Measurements from ENCODE around the gene RASGEF1A.

DNA sequence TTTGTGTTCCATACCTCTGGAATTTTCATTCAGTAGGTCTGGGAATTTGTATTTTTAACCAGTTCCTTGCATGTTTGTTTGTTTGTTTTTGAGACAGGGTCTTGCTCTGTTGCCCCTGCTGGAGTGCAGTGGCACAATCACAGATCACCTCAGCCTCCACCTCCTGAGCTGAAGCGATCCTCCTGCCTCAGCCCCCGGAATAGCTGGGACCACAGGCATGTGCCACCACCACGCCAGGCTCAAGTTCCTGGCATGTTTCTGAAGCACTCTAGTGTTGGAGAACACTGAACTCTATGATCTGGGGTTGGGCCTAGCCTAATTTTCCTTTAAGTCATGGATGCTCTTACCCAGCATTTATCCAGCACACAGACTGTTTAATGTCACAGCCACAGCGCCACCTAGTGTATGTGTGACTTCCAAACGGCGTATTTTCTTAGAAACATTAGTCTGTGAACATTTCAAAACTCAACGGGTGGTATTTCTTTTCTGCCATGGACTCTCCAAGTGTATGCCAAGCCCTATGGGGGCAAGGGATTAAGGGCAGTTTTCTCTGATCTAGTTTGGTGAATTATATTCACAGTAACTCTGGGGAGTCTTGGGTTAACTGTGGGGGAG lies 91.7 kb downstream of the CREM start:
- RRBS, result no CpG with 5 or more reads among the region's 7 CpGs

GRCh38 chr10:35313479-35313979 lies 22.8 kb upstream of the CCNY start:
- RRBS, result no CpG with 5 or more reads among the region's 8 CpGs

GRCh38 chr10:35331793-35332433 lies 4.4 kb upstream of the CCNY start:
- RRBS, result no CpG with 5 or more reads among the region's 7 CpGs

- RRBS, result no CpG with 5 or more reads among the region's 3 CpGs
Measured at GRCh38 chr10:35333068-35333851, 3.0 kb upstream of the CCNY start.

GRCh38 chr10:35379159-35379758 lies 43.0 kb downstream of the CCNY start:
- RRBS, result no CpG with 5 or more reads among the region's 6 CpGs

DNA sequence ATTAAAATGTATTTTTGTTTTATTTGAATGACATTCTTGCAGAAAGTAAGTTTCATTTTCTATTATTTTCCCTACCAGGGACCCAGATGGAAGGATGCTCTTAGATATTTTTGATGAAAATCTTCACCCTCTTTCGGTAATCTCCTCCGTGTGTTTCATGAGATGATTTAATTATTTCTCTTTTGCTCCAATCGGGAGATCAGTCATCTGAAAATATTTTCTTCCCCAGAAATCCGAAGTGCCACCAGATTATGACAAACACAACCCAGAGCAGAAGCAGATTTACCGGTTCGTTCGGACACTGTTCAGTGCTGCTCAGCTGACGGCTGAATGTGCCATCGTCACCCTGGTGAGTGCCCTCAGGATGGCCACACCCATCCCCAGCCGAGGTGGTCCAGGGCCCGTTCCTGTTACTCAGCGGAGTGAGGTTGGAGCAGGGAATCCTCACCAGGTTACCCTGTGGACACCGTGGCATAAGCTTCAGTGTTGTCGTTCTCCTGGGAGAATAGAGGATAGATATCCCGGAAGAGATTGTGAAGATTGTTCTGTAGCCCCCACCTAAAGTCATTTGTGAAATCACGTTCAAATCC lies 75.2 kb upstream of the GJD4 start:
- RRBS, result no CpG with 5 or more reads among the region's 16 CpGs

GRCh38 chr10:36300918-36301161 lies 658.7 kb upstream of the FZD8 start:
- RRBS, result no CpG with 5 or more reads among the region's 3 CpGs

DNA sequence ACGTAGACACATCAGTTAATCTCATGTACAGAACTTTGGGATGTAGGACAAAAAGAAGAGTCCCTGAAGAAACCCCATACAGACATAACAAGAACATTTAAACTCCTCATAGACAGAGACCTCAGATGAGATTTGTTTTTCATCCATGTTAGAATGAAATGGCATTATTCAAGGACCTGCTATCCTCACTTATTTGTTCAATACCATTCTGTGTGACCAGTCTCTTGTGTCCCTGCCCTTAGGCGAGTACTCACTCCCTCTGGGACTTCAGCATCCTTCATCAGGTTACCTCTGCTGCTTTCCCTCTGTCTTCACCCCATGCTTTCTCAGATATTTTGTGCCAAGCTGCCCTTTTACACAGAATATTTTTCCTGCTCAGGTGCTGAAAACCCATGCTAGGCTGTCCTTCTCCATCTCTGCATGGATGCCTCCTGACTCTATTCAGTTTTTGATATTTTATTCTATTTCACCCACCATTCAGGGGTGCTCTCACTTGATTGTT lies 119.0 kb downstream of the ANKRD30A start:
- RRBS, result no CpG with 5 or more reads among the region's 2 CpGs

DNA sequence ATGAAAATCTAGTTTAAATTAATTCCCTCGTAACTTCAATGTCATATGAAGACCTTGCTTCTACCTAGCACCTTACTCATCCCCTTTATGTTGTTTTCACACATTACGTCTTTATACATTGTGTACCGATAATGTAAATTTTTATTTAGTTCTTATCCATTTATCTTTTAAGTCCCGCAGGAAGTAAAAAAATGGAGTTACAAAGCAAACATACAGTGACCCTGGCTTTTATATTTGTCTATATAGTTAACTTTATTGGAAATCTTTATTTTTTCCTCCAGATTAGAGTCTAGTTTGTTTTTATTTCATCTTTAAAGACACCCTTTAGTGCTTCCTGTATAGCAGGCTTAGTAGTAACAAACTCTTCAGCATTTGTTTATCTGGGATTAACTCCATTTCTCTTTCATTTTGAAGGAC lies 18.4 kb downstream of the ZNF33A start:
- RRBS, result no CpG with 5 or more reads among the region's 4 CpGs

GRCh38 chr10:38355851-38356518 lies 261.8 kb downstream of the ZNF37A start:
- RRBS, result 0% methylated on average over 1 of the region's 40 CpGs

GRCh38 chr10:42769598-42770205 lies 12.9 kb upstream of the BMS1 start:
- RRBS, result no CpG with 5 or more reads among the region's 13 CpGs

GRCh38 chr10:43026205-43027314 lies 50.3 kb upstream of the RET start:
- RRBS, result 11% methylated on average over 3 of the region's 40 CpGs

- RRBS, result no CpG with 5 or more reads among the region's 7 CpGs
Measured at GRCh38 chr10:43155009-43155708, 16.9 kb downstream of the CSGALNACT2 start.

DNA sequence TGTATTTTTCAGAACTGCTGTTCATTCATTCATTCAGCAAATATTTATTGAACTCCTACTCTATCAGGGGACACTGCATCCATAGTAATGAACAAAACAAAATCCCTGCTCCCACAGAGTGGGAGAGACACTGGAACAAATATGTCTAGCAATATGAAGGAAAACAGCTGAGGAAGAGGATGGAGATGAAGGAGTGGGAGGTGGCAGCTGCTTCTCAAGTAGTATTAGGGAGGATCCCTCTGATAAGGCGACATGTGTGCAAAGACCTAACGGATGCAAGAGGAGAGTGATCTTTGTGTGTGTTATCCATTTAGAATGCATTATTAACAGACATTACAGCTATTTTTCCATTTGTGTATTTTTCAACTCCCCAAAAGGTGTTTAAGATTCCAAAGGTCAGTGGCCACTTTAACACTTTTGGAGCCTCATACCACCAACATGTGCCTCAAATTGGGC lies 25.0 kb downstream of the CSGALNACT2 start:
- RRBS, result no CpG with 5 or more reads among the region's 2 CpGs

- RRBS, result no CpG with 5 or more reads among the region's 8 CpGs
Measured at GRCh38 chr10:43192921-43193384, 54.7 kb downstream of the CSGALNACT2 start.

DNA sequence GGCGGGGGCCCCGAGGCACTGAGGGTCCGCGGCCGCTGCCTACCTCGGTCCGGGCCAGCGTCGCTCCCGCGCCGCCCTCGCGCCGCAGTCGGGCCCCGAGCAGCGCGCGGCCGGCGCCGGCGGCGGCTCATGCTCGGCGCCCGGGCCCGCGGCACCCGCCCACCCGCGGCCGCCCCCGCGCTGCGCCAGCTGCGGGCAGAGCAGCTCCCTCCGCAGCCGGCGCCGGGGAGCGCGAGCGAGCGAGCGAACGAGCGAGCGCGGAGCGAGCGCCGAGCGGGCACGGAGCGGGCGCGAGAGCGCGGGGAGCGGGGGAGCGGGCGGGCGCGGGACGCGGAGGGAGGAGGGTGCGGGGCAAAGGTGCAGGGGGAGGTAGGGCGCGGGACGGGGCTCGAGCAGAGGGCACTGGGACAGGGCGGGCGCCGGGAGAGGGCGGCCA lies at the start of gene RASGEF1A:
TSS of gene RASGEF1A (minus strand) at position 264 of the 436 bp plus-strand sequence.
- RRBS, result 1% methylated on average over 32 of the region's 77 CpGs

GRCh38 chr10:43383857-43384964 lies 12.8 kb downstream of the FXYD4 start:
- RRBS, result no CpG with 5 or more reads among the region's 12 CpGs

- RRBS, result no CpG with 5 or more reads among the region's 14 CpGs
Measured at GRCh38 chr10:43417893-43418703, 9.1 kb upstream of the HNRNPF start.

- RRBS, result no CpG with 5 or more reads among the region's 4 CpGs
Measured at GRCh38 chr10:43827677-43828357, 179.1 kb upstream of the ZNF32 start.

- RRBS, result no CpG with 5 or more reads among the region's 19 CpGs
Measured at GRCh38 chr10:43845948-43846942, 197.6 kb upstream of the ZNF32 start.

All from iris pigment epithelial cell (primary cell).